Thoracic aorta (tissue), 1 donor: ENCODE measurements around the genes KLKB1 and TRIML2.

DNA sequence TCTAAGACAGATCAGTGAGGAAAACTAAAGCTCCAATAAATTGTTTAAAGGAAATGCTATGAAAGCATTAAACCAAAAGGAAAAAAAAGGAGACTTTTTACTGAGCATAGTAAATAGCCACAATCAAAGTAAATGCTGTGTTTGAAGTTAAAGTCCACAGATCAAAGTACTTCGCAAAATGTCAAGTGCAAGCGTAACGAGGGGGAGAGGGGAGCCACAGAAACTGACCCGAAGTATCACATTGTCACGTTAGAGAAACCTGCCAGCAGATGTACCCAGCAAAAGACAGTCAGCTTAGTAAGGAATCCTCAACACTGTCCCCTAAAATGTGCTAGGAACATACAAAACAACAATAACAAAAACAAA is 37.7 kb downstream of the SORBS2 start:
- RAMPAGE, long total RNA, result no peak

GRCh38 chr4:185924602-185924867 is 112.5 kb upstream of the SORBS2 start:
- RAMPAGE, long total RNA, result no peak

DNA sequence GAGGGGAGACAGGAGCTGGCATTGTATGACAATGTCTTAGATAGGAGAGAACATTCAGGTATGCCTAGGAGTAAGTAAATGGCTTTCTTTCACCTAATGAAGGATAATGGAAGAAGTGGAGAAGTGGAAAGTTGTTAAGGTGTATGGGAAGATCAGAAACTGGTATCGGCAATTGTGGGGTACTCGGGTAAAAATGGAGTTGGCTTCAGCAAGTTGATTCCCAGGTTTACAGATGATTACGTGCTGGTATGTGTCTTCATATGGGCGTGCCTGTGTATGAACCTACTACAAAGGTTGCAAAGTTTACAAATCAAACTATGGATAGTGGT is 674 bp downstream of the TLR3 start:
- RAMPAGE, long total RNA, result no peak

- RAMPAGE, long total RNA, result no peak
Measured at GRCh38 chr4:186105412-186106392, 36.7 kb downstream of the TLR3 start.

GRCh38 chr4:186144008-186144391 is 47.4 kb upstream of the CYP4V2 start:
- RAMPAGE, long total RNA, result no peak

- RAMPAGE, long total RNA, result no peak
Measured at GRCh38 chr4:186157725-186158483, 33.5 kb upstream of the CYP4V2 start.

GRCh38 chr4:186203971-186205121 is 13.0 kb downstream of the CYP4V2 start:
- RAMPAGE, long total RNA, result no peak

DNA sequence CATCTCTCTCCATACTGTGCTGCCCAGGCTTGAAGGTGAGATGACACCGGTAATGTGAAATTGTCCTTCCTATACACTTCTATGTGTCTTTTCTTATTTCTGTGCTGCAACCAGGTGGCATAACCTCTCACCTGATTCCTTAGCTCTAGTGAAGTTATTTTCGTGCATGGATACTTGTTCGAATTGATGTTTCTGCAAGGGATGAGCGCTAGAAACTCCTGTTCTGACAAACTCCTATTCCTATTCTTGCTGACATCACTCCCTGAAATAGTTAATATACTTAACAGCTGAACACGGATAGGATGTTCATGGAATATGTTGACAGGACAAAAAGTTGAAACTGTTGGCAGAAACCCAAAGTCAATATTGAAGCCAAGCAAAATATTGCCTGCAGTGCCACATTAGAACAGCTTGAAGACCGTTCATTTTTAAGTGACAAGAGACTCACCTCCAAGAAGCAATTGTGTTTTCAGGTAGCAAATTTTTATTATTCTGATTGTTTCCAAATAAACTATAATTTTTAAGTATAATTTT is at the start of gene KLKB1:
TSS of gene KLKB1 (plus strand) at position 393 of the 534 bp plus-strand sequence.
- RAMPAGE, long total RNA, result no peak

DNA sequence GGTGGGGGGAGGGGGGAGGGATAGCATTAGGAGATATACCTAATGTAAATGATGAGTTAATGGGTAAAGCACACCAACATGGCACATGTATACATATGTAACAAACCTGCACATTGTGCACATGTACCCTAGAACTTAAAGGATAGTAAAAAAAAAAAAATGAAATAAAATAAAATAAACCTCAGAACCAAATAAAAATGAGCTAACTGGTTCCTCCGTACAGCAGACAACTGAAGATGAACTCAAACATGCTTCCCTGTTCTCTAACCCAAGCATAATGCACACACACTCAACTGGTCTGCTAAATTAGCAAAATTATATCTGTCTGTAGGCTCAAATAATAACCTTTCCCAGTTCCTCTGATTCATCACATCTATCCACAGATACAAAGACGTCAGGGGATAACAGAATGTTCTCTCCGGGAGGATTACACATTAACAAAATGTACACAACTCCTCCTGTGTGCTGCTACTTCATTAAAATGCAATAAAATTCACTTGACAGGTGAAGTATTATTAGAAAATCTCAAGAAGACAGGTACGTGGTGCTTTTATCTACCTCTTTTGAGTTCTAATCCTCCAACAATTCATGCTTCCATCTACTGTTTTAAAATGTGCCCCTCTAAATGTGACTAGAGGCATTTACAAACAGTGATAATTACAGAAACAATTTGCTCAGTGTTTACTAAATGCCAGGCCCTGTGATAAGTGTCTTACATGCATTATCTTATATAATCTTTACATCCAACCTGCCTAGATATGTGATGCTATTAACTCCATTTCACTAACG is 57.4 kb downstream of the FAT1 start:
- RAMPAGE, long total RNA, result no peak

DNA sequence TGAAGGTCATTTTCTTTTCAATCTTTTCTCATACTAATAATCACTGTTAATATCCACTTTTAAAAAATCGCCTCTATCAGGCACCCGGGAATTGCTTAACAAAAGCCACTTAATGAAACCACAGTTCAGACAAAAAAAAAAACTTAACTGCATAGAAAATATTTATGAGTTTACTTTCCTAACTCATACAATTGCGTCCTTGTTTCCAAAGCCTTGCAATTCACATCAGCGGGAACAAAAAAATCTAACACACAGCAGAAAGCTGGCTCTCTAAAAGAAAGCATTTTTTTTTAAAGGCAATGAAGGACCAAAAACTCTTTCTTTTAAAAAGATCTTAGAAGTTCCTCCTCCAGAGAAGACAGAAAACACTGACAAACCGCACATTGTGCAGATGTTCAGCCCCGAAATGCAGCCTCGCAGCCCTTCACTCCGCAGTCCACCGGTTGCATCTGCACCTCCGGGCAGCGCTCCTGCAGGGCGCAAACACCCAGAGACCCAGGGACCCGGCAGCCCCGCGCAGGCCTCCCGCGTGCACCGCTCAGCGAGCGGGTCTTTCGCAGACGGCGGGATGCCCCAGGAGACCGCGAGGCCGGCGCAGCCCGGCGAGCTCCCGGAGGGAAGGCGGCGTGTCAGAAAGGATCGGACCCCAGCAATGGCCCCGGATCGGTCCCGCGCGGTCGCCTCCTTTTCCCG is 746 bp downstream of the FAT1 start:
- RAMPAGE, long total RNA, result no peak

- RAMPAGE, long total RNA, result no peak
Measured at GRCh38 chr4:186743321-186743745, 19.7 kb upstream of the FAT1 start.

- RAMPAGE, long total RNA, result no peak
Measured at GRCh38 chr4:186754725-186755723, 31.4 kb upstream of the FAT1 start.

GRCh38 chr4:186755803-186756359 is 32.2 kb upstream of the FAT1 start:
- RAMPAGE, long total RNA, result no peak

DNA sequence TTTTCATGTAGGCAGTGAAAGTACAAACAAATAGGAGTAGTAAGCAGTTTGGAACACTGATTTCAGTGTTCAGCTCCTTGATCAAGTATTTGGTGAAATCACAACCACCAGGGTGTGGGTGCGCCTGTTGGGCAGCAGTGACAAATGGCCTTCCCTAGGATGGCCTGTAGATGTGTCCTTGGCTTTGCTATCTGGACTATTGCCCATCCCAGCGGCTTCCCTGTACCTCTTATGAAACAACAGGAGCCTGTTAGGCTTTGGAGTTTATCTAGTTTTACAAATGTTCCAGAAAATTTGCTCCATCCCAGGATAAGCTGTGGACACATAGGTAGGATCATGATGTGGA is 216.8 kb upstream of the FAT1 start:
- RAMPAGE, long total RNA, result no peak

DNA sequence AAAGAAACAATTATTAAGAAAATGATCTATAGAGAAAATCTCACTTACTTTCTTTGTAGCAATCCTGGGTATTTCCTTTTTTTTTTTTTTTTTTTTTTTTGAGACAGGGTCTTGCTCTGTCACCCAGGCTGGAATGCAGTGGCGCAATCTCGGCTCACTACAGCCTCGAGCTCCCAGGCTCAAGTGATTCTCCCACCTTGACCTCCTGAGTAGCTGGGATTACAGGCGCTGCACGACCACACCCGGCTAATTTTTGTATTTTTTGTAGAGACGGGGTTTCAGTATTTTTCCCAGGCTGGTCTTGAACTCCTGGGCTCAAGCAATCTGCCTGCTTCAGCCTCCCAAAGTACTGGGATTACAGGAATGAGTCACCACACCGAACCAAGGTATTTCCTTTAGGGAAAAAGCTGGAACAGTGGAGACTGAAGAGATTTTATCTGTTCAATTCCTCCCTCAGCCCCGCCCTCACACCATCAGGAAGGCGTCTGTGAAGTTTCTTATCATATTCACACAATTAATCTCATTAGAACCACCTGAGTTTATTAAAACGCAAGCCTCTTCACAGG is at the start of gene TRIML2:
TSS of gene TRIML2 (minus strand) at position 409 of the 566 bp plus-strand sequence.
- RAMPAGE, long total RNA, result no peak

- RAMPAGE, long total RNA, result no peak
Measured at GRCh38 chr4:189810735-189811268, 129.9 kb upstream of the FRG1 start.